ENCODE measurements around the genes CAPN3, HYPK and WDR76.

- PRO-cap, result no peak
Observed at GRCh38 chr15:42211045-42212065, 3.3 kb upstream of the VPS39 start.

- PRO-cap, result no peak
Observed at GRCh38 chr15:42272556-42272915, 465 bp upstream of the GANC start.

DNA sequence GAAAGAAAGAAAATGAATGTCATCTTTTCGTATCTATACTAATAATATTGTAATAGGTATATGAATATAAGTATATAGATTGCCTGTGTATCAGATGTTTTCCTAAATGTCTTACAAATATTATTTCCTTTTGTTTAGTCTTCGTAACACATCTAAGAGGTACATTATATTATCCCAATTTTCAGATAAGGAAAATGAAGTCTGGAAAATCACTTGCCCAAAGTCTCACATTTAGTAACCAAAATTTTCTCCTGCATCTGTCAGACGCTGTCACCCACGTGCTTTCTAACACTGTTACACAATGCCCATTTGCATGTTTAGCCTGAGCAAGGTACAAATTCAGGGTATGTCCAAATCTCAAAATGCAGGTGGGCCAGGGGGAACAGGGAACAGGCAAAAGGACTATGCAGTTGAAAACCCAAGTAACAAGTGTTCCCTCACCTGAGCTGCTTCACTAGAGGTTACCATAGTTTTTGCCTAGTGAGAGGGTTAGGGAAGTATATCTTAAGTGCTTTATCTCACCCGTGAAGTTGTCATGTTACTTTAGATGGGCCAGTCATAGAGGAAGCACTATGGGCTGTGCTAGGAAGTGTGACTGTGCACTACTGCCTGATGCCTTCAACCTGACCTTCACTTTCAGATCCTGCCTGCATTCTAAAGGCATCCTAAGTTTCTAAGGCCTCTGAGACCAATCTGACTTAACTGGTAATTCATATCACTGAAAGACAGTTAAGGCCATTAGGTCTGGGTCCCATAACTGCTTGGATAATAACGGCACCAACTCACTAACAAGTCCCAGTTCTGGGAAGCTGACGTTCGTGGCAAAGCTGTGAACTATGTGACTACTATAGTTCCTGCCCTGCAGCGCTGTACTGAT, 6.0 kb upstream of the TMEM87A start:
- PRO-cap, result no peak

- PRO-cap, result no peak
Observed at GRCh38 chr15:42359209-42359671, at the start of gene CAPN3. CAPN3 (plus strand) TSS chr15:42359501.

DNA sequence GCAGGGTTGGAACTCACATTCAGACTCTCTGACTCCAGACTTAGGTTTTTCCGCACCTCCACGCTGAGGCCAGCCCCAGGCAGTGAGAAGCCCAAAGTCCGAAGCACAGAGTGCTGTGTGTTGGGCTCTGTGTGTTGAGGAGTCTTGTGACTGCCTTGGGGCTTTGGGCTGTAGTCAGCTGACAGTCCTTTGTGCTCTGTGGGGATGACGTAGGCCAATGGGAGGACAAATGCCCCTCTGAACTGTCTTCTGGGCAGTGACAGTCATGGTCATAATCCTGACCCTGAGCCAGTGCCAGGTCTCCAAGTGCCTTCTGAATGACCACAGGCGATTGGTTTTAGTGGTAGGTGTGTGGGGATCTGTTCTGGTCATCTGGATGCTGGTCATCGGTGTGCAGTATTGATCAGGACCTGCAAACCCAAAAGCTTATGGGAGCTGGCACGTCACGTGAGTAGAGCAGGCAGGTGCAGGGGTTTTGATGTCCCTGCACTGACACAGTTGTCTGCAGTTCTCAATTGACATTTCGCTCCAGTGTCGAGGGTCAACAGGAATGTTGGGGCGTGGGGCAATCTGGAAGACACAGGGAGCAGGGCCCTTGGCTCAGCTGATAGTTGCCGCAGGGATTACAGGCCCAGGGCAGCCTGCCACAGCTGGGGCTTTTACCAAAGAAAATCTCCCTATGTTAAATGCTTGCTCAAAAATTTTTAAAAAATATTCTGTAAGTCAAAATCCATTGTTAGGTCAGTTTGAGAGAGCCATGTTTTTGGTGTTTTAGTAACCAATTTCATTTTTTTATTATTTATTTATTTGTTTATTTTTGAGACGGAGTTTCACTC, 45.4 kb downstream of the CAPN3 start:
- PRO-cap, result no peak

DNA sequence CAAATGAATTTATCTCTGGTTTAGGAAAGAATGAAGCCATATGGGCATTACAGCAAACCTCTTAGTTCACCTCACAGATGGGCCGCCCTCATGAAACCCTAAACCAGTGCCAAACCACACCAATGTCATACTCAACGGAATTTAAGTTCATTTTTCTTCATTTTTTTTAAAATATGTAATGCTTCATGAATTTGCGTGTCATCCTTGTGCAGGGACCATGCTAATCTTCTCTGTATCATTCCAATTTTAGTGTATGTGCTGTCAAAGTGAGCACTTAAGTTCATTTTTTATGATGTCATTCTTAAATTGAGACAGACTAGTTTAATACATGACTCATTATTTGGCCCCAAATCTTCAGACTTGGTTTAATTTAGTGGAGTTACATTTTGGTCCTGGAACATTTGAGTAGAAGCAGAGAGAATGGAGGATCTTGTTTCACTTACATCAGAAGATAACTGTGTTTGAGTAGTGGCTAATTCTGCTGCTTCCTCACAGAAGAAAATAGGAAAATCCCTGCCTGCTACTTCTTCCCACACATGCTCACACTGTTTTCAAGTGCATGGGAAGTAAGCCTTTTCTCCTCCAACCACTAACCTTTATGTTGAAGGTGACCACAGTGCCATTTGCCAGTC, 63.4 kb downstream of the ZNF106 start:
- PRO-cap, result no peak

DNA sequence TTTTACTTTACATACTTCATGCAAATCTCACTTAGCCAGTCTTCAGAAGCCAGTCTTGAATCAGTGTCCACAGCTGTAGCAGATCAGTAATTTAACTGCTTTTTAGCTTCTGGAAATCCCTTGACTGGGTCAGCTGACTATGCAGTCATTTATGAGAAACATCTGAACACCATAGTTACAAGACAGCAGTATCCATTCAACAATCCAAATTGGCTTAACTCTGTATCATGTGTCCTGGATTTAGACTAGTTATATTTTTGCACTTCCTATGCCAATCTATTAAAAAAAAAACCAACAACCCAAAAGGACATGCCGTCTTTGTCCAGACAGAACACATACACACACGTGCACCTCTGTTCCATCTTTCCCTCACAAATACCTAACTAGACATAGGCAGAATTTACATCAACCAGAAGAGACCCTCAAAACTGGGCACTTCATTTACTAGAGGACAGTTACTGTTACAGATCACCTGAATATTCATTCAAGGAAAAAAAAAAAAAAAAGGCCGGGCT, 33.0 kb downstream of the ZNF106 start:
- PRO-cap, result unidirectional peak, minus-strand start at position 88 of the sequence

DNA sequence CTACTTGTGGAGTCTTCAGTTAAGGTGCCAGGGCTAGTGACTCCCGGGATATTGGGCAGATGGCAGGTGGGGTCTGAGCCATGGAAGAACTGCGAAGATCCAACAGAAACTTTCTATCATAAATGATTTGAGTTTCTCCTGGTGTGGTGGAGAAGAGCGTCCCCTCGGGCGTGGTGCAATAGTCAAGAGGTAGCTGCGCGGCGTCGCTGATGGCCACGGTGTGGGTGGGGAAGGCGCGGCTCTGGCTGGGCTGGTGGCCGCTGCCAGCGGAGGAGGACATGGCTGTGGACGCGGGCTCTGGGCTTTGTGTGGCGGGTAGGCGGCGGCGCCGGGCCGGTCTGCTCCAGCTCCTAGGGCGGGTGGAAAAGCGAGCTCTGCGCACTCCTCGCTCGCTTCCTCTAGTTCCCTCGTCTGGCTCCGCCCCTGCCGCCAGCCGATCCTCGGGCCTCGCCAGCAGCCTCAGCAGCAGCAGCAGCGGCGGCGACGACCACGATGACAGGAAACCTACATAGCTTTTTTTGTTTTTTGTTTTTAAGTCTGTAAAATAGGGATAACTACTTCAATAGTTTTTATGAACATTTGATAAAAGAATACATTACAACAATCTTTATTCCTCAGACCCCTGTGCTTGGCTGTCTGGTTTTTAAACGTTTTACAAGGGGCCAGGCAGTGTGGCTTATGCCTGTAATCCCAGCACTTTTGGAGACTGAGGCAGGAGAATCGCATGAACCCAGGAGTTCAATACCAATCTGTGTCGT, 6.0 kb downstream of the STARD9 start:
- PRO-cap, result unidirectional peak, plus-strand start at position 216 of the sequence; bidirectional peak, plus-strand start at position 401 of the sequence, minus-strand start at position 290 of the sequence

GRCh38 chr15:42605203-42605645, 29.8 kb downstream of the STARD9 start:
- PRO-cap, result no peak

- PRO-cap, result no peak
Observed at GRCh38 chr15:42684998-42685800, 51.7 kb downstream of the CDAN1 start.

DNA sequence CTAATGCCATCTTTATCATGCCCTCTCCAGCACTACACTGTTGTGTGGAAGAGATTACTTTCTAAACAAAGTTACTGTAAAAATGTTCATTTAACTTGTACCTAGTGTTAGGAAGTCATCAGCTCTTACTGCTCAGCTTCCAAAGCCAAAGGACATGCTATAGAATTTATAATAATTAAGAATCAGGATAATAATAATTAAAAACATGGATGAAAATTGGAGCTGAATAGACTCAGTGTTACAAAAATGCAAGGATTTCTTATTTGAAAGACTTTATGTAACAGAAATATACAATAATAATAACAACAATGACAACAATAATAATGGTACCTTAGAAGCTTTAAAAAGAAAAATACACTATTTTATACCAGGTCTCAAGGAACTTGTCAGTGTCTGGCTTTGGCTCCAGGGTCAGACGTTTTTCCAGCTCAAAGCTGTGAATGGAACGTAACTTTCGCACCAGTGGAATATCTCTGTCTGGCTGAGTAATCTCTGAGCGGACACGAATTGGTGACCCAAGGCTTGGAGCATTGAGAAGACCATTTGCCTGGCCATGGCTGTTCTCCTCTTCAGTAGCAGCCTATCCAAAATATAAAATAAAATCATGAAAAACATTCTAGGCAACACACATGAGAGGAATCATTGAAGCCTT, 39.9 kb upstream of the CDAN1 start:
- PRO-cap, result no peak

DNA sequence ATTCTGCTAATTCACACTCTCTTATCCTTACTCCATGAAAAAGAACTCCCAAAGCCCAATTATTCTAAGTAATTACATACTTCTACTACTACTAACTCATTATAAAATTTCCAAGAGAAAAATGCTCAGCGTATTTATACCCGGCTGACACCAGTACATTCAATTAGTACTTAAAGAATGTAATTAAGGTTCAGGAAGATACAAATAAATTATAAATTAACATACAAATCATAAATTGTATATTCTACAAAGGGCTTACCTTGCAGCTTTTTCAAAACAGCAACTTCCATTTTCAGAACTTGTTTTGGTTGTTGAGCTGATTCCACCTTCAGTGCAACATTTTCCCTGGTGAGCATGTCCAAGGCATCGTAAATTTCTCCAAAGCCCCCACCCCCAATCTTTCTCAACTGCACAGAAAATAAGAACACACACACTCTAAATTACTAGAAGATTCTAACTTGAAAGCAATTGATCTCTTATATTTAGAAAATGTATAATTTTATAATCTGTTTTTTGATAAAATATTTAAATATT, 48.2 kb downstream of the TTBK2 start:
- PRO-cap, result no peak

DNA sequence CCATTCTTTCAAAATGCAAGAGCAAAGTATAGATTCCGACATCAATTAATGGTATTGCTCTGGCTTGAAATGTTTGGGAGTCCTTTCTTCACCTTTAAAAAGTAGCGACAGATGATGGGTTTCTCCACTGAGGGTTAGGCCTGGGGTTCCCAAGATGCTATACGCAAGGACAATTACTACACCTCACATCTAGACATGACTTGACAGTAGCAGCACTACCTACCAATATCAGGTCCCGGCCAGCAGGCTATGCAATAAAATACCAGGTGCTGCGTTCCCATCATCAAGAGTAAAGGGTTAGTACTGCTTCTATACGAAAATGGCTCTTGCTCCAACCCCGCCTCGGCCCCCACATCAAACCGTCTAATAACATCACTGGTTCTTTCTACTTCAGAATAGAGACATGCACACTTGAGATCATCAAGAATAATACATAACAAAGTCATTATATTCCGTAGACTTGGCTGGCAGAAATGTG, 493 bp downstream of the UBR1 start:
- PRO-cap, result no peak

DNA sequence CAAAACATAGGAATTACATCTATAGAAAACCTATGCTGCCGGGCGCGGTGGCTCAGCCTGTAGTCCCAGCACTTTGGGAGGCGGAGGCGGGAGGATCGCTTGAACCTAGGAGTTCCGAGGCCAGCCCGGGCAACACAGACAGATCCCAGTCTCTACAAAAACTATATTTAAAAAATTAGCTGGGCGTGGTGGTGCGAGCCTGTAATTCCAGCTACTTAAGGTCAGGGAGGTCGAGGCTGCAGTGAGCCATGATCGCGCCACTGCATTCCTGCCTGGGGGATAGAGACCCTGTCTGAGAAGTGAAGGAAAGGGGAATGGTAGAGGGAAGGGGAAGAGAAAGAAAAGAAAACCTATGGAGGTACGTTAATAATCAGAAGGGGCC, 492 bp upstream of the TMEM62 start:
- PRO-cap, result no peak

DNA sequence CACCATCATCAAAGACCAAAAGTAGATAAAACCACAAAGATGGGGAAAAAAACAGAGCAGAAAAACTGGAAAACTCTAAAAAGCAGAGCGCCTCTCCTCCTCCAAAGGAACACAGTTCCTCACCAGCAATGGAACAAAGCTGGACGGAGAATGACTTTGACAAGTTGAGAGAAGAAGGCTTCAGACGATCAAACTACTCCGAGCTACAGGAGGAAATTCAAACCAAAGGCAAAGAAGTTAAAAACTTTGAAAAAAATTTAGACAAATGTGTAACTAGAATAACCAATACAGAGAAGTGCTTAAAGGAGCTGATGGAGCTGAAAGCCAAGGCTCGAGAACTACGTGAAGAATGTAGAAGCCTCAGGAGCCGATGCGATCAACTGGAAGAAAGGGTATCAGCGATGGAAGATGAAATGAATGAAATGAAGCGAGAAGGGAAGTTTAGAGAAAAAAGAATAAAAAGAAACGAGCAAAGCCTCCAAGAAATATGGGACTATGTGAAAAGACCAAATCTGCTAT, 8.5 kb upstream of the CCNDBP1 start:
- PRO-cap, result no peak

- PRO-cap, result no peak
Observed at GRCh38 chr15:43406129-43407033, 35.5 kb downstream of the TUBGCP4 start.

DNA sequence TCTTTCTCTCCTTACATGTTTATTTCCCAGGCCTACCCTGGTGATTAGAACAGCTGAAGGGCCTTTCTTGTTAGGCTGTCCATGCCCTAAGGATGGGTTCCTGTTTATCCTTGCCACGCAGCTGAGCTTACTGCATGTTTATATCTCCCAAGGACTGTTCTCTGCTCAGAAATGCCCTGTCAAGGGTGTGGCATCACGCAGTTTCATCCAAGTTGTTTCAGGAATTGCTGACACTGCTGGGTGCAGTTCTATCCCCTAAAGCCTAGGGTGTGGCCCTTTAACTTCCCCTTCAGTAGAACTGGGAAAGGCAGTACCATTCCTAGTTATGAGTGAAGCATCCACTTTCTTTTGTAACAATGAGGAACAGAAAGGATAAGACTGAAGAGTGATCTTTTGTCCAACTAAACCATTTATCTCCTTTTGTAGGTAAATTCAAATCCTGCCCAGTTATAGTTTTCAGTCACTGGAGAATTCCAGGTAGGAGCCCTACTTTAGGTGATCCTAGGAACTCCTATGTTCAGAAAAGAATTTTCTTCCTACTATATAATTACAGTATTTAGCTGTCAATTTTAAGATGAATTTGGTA, 4.9 kb downstream of the ELL3 start:
- PRO-cap, result no peak

- PRO-cap, result no peak
Observed at GRCh38 chr15:43796607-43797403, 3.2 kb downstream of the SERINC4 start.

- PRO-cap, result bidirectional peak, plus-strand start at chr15:43800623, minus-strand start at chr15:43800505
Observed at GRCh38 chr15:43800184-43800781, at the start of gene HYPK. HYPK (plus strand) TSS chr15:43800599.

GRCh38 chr15:43826782-43827277, at the start of gene WDR76:
WDR76 (plus strand) TSS chr15:43827002.
- PRO-cap, result bidirectional peak, plus-strand start at chr15:43826993, minus-strand start at chr15:43826886

Measured in fallopian tube (tissue), 1 donor.